HTR-8/SVneo (cell line): ENCODE results near the genes PDGFD, GUCY1A2, SLN and POGLUT3.

GRCh38 chr11:102454626-102455295 lies 2.2 kb upstream of the TMEM123 start:
- RRBS: no CpG with 5 or more reads among the region's 4 CpGs

DNA sequence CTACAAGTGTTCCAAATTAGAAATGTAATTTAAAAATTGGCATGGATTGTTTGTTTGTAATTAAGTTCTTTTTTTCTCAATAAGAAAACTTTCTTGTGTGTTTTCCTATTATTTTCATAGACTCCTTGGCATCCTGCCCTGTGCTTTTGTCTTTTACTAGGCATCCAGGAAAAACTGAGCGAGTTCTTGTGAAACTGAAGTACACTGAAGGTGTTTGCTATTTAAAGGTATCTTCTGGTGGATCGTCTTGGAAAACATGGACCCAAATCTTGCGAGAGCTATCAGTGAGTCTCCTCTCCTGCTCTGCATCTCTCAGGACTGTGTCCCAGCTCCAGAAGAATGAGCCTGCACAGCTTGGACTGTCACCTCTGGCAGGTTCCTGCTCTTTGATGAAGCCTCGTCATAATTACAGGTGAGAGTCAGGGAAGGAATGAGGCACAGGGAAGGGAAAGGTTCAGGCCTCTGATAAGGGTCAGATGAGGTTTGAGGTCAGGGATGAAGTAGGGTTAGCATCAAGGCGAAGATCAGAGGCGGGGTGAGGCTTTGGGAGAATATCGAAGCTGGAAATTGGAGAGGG lies 18.0 kb downstream of the MMP20 start:
- RRBS: no CpG with 5 or more reads among the region's 7 CpGs

DNA sequence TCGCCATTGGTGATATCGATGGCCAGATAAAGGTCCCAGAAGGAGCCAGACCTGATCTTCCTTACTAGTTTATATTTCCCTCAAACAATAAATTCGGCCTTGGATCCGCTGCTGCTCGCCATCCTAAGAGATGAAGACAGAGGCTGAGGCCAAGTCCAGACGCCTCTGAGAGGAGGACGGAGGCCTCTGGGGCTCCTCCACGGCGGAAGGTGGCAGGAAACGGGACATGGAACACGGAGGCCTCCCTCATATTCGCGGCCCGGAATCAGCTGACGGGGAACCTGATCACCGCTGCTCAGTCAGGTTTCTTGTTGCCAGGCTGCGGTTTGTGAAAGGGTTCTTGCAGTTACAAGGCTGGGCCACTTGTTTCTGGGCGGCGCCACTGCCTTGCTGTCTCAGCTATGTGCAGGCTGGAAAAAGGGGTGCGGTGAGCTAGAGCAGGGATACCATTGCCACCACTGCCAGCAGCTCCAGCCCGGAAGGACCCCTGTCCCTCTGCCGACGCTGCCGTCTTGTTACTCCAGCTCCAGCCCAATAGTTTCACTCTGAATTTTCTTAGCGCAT lies 9.9 kb upstream of the MMP1 start:
- RRBS: no CpG with 5 or more reads among the region's 25 CpGs

DNA sequence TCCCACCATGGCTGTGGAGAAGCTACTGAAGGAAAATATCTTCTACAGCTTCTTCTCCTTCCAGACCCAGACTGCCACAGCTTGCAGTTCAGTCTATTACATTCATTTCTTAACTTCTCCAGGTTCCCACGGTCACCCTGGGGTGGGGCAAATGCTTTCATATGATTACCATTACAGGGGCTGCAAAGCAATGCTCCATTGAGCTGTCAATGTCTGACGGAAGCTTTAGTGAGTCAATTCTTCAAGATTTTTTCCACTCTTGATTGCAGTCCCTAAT lies 233.4 kb upstream of the DDI1 start:
- RRBS: no CpG with 5 or more reads among the region's 2 CpGs

DNA sequence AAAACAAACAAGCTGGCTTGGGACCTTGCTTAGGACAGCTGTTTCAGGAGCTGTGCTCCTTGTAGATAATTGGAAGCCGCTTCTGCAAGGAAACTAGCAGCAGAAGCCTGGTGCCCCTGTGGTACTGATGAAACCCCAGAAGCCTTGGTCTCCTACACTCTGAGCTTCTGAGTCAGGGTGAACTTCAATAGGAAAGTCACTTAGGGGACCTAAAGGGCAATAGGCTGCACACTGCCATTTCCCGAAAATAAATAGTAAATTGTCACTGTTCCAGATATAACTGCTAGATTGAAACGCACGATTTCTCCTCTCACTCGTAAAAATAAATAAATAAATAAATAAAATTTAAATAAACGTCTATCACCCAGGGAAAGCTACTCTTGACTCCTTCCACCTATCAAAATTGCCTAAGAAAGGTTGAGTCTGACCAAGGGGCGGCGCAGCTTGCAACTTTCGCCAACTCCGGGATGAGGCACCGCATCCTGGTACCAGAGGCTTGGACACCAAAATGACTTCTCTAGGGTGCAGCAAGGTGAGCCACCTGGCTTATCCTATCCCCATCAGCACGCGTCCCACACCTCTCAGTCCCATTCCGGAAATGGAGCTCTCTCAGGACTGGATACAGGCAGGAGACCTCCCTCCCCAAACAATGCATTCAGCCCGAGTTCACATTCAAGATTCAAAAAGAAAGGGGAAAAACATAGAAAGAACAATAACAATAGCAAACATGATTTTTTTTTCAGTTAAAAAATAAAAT lies 733 bp downstream of the PDGFD start:
- RRBS: 29% methylated on average over 5 of the region's 15 CpGs

- RRBS: 7% methylated on average over 33 of the region's 56 CpGs
These were observed at the start of gene PDGFD for GRCh38 chr11:104163854-104164692. PDGFD (minus strand) TSS chr11:104164147.

GRCh38 chr11:104413963-104414271 lies 250.0 kb upstream of the PDGFD start:
- RRBS: no CpG with 5 or more reads among the region's 1 CpG

GRCh38 chr11:104694451-104694819 lies 273.9 kb downstream of the CASP4 start:
- RRBS: no CpG with 5 or more reads among the region's 4 CpGs

- RRBS: no CpG with 5 or more reads among the region's 8 CpGs
These were observed 25.1 kb upstream of the CARD16 start for GRCh38 chr11:105070029-105070817.

DNA sequence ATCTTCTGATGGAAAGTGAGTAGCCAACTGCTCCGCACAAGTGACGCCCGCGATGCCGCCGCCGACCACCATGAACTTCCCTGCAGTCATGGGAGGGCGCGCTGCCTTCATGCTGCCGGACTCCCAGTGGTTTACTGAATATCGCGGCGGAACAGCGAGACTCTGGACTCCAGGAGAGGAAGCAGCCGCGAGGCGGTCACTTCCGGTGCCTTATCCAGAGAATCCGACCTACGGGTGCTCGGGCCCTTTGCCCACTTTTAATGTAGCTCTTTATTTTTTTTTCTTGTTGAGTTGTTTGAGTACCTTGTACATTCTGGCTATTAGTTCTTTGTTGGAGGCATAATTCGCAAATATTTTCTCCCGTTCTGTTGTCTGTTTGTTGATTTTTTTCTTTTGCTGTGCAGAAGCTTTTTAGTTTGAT lies 190.5 kb downstream of the GUCY1A2 start:
- RRBS: no CpG with 5 or more reads among the region's 23 CpGs

DNA sequence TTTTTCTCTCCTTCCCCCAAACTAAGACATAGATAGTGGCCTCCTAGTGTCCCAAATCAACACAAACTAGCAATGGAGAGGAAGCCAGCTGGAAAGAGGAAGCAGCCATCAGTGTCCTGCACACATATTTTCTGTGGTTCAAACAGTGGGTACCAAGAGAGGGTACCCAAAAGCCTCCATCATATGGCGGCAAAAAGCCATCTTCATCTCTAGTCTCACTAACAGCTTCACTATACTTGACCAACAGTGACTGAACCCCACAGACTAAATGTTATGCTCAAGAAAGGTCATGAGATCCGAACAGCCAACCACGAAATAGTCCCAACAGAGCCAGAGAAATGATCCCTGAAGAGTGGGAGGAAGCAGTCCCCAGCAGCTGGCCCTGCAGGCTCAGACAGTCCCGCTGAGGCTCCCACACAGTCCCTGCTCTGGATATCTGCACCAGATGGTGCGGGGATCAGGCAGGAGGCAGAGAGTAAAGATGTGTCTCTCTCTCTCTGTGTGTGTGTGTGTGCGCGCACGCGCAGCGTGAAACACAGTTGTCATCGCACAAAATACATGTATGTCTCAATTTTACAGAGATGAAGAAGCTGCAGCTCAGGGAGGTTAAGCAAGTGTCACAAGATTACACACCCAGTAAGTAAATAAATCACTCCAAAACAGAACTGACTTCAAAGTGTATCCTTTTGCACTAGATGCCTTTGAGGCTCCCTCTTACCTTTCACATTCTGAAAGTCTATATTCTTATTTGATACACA lies 28.0 kb downstream of the GUCY1A2 start:
- RRBS: no CpG with 5 or more reads among the region's 11 CpGs

DNA sequence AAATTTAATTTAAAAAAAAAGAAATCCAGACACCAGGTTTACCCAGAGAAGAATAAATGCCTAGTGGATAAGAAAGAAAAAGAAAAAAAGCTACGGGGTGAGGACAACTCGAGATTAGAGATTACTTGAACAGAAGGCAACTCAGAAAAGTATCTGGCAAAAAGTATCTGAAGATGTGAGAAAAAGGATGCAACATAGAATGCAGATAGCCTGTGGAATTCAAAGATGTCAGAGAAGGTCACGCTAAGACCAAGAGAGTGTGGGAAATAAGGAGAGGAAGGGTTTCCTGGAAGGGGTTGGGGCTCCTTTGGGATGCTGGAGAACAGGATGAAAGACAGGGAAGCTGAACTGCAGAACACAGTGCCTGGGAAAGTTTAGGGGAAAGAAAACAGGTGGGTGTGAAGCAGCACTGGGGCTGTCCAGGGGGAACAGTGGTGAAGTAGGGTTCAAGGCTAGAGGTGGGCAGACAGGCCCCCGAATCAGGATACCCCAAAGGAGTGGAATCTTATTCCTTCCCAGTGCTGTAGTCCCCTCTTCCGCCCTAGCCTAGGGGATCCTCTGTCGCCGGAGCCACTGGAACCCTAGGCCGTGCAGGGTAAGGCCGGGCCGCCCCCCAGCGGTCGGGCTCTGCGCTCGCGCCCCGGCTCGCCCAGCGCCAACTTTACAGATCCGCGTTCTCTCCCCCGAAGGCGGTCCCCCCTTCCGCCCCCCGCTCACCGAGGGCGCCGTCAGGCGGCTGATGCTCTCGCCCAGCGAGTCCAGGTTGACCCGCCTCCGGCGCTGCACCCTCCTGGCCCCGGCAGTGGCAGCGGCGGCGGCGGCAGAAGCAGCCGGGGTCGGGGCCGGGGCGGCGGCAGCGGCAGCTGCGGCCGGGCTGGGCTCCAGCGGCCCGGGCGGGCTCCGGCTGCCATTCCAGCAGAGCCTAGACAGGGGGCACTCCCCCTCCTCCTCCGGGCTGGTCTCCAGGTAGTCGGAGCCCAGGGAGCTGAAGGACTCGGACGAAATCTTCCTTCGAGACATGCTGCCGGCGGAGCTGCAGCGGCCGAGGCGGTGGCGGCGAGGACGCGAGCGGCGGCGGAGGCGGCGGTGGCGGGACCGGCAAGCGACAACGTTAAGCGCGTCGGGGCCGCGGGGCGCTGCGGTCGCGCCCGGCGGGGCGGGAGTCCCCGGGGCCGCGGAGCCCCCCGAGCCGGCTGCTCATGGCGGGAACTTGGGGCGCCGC lies 829 bp downstream of the GUCY1A2 start:
- RRBS: 5% methylated on average over 56 of the region's 93 CpGs

DNA sequence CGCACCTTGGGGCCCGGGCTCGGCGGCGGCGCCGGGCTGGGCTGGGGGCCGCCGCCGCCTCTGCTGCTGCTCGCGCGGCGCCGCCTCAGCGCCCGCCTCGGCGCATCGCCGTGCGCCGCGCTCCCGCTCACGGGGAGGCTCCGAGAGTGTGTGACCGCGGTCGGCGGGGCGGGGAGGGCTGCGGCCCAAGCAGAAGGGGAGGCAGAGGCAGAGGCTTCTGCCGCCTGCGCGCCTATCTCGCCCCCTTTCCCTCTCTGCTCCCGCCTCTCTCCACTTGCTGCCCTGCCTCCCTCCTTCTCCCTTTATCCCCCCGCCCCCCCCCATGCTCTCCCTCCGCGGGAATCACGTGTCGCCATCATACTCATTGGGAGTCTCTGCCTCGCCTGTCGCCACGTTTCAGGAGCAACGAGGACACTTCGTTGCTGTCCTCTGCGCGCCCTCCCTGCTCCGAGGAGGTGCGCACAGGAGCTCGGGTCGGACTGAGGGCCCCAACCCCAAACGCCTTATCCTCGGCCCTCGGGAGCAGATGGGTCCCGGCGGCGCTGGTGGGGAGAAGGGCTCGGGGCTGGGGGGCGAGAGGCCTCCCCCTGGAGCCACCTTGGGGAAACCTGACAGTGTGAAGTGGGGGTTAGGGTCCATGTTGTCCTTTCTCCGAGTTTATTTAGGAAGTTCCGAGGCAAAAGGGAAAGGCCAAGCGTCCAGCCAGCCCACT lies at the start of gene GUCY1A2:
Gene GUCY1A2, minus strand, starts transcription at position 219 of the 712 bp plus-strand sequence.
- RRBS: 25% methylated on average over 2 of the region's 65 CpGs

DNA sequence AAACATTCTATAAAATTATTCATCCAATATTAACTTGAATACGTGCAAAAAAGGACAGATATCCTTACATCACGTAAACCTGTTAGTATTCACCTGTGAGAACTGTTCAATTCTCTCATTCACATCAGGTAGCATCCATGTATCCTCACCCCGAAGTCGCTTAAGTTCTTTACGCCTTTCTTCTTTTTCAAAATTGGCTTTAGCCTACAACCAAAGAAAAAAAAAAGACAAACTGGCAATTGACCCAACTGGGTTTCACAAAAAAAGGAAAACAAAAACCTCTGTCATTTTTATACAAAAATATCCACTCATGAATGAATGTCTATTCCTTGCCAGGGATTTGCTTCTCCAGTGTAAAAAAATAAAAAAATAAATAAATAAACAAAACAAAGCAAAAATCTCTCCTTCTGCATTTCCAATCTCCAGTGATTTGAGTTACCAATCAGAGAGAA lies 2.0 kb downstream of the CWF19L2 start:
- RRBS: no CpG with 5 or more reads among the region's 5 CpGs

DNA sequence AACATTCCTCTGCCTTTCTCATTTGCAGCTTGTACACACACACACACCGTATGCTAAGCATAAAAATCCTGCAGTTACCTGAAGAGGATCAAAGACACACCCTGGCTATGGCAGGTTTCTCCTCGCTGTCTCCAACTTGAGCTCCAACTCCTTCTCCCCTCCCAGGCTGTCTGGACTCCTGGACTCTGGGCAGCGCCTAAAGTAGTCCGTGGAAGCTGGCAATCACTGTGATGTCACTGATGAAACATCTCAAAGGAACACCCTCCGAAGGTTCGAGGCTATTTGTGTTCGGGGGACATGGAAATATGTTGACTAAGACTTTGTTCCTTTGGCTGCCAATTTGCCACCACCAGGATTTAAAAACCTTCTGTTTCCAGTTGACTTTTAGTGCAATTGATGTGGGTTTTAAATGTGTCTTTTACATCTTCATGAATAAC lies at the start of gene SLN:
Gene SLN, minus strand, starts transcription at position 172 of the 437 bp plus-strand sequence.
- RRBS: no CpG with 5 or more reads among the region's 7 CpGs

- RRBS: no CpG with 5 or more reads among the region's 11 CpGs
These were observed 1.6 kb downstream of the RAB39A start for GRCh38 chr11:107929709-107930344.

DNA sequence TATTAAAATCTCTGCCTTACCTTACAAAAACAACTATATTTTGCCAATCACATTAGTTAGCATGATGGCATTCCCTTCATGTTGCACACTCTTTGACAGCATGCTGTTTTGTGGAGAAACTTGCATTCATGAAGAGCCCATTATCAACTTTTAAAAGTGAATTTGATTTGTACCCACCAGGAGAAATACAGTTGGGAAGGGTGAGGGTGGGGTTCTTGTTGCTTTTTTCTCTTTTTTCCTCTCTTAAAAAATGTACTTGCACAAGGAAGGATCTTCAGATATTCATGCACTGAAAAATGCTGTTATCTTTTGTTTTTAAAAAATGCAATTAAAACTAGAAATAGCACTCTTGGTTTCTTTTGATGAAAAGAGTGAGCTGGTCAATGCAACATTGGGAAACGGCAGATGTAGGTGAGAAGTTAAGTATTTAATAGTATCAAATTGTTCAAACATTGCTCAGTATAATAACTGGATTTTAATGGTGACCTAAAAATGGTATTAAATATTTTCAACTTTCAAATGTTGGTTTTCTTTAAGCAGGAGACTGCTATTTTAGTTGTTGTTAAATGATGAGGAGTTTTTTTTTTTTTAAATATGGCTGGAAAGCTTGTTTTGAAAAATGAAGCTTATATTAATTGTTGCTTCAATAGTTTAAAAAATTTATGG lies 16.7 kb upstream of the ACAT1 start:
- RRBS: no CpG with 5 or more reads among the region's 1 CpG

GRCh38 chr11:108481830-108482397 lies 14.6 kb upstream of the C11orf65 start:
- RRBS: no CpG with 5 or more reads among the region's 3 CpGs

GRCh38 chr11:108497957-108498789 lies at the start of gene POGLUT3:
POGLUT3 (minus strand) TSS chr11:108498384.
- RRBS: 1% methylated on average over 31 of the region's 87 CpGs